Measurements from ENCODE around the genes ALK, MEMO1 and NLRC4.

GRCh38 chr2:29315137-29315321, 199.8 kb downstream of the CLIP4 start:
- RRBS: no CpG with 5 or more reads among the region's 4 CpGs

GRCh38 chr2:29475311-29475815, 360.1 kb downstream of the CLIP4 start:
- RRBS: no CpG with 5 or more reads among the region's 13 CpGs

DNA sequence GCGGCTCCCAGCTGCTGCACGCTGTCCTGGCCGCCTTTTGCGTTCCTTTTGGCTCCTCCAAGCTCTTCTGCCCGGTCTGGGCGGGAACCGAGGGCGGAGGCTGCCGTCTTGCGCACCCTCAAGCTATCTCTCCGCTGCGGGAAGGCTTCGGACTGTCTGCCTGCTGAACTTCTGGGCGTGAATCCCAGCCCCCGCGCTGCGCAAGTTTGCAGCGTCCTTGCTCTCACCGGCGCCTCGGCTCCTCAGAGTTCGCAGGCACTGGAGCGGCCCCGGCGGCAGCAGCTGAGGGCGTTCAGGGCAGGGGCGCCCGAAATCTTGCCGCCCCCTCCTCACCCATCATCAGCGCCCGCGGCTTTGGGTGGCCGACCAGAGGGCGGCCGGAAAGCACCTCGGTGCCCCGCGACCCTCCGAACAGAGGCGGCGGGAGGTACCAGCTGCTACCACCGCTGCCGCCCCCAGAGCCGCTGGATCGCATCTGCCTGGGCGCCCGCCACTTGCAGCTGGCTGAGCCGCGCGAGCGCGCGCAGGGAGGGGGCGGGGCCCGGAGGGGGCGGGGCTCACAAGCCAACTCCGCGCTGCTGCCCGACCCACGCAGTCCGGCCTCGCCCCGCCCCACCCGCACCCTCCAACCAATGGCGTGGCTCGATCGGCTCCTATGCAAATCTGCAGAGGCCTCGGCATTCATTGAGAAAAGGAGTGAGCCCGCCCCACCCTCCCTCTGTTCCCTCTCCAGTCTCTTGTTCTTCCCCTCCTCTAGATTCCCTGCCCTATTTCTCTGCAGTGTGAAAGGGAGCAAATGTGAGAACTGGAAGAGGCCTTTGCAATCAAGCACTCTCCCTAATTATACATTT, at the start of gene ALK:
Gene ALK, minus strand, starts transcription at position 477 of the 851 bp plus-strand sequence.
- RRBS: 1% methylated on average over 13 of the region's 69 CpGs

DNA sequence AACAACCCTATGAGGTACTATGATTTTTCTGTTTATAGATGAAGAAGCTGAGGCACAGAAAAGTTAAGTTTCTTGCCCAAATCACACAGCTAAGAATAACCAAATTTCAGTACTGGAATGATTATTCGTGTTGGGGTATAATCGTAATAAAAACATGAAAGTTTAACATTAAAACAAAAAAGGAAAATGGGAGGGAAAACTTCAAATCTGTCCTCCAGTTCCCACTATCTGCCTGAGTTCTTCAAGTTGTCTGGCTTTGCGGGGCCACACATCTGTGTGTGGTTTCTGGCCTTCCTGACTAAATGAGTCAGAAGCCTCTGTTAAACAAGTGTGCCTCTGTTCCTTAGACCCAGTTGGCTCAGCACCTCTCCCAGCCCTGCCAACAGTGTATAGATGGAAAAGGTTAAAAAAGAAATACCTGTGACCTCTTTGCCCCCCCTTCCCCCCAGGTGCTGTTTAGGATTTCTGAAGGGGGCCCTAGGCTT, 30.3 kb downstream of the XDH start:
- RRBS: no CpG with 5 or more reads among the region's 3 CpGs

- RRBS: no CpG with 5 or more reads among the region's 2 CpGs
Measured at GRCh38 chr2:31812053-31812689, 198.6 kb downstream of the MEMO1 start.

DNA sequence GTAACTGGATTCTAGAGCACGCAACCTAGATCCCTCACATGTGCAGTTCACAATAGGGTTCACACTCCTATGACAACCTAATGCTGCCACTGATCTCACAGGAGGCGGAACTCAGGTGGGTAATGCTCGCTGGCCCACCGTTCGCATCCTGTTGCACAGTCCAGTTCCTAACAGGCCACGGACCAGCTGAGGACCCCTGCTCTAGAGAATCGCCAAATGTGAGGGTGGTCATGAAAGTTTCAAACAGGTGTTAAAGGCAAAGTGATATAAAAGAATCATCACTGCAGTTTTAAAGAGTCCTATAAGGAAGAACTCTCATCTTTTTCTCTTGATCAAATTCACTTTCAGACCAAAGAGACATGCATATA, 106.3 kb downstream of the MEMO1 start:
- RRBS: no CpG with 5 or more reads among the region's 7 CpGs

DNA sequence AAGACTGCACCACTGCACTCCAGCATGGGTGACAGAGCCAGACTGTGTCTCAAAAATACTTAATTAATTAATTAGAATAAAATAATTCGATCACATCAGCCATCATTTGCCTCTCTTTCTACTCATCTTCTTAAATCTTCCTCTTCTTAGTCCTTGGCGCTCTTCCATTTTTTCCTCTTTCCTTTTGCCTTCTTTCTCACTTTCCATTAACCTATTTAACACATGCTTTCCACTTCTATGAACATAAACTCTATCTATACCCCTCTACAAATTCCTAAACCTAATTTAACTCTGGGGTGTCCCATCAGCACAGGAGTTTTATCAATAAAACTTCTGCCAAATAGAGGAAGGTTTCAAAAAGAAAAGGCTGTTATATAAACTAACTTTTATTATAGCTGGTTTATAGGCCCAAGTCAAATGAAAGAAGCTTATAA, 80.6 kb downstream of the MEMO1 start:
- RRBS: no CpG with 5 or more reads among the region's 2 CpGs

- RRBS: 2% methylated on average over 7 of the region's 58 CpGs
Measured at GRCh38 chr2:32010696-32011934, at the start of gene MEMO1. TSS of gene MEMO1 (minus strand) at chr2:32011008.

DNA sequence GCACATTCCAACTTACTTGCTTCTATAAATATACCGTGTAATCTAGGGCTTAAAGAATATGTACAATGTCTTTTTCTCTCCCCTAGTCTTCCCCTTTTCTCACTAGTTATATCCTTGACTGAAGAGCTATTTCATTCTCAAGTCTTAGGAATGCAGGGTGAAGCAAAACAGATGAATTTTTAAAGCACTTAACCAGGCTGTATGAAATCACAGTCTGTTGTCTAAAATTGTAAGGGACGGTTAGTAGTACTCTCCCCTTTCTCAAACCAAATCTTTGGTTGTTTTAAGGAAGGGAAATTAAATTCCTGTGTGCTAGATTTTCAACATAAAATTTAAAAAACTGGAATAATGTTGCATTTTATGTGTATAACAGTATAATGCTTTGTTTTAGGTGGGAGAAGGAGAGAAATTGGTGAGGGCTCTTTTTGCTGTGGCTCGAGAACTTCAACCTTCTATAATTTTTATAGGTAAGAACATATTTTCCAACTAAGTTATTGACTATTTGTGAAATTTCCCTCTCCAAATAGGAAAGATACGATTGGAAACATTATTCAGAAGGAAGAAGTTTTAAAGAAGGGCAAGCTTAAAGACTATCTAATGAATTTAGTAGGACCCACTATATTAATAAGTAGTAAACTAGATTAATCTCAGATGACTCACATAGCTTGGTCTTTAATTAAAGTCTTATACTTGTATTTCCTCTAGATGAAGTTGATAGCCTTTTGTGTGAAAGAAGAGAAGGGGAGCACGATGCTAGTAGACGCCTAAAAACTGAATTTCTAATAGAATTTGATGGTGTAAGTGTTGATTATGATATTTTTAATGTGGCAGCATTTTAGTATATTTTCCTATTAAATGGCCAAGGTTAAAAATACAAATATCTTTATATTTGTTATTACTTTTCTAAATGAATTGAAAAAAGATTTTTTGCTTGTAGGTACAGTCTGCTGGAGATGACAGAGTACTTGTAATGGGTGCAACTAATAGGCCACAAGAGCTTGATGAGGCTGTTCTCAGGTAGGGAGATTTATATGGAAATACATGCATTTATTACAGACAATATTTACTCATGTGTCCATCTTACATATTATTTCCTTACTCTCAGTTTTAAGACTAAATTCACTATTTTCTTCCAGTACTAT, 29.1 kb upstream of the SLC30A6 start:
- RRBS: no CpG with 5 or more reads among the region's 6 CpGs

DNA sequence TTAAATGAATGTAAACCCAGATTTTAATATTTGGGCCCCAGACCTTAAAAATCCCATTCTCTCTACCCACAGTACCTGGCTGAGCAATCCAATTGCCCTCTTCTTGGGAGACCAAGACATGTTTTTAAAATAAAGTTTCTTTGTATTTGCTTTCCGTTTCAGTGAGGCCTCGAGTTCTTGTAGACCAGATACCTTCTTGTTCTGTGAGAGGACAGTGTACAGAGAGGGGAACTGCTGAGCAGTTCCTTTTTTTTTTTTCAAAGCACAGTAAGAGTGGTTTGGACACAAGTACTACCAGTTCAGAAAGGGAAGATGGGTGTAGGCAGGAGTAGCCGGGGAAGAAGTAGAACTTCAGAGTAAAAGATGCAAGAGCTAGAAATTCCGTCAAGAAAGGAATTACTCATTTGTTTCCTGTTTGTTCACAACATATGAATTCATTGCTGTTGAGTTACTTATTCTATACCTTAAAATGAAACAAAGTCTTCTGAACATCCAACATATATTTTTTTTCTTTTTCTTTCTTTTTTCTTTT, at the start of gene NLRC4:
Gene NLRC4, minus strand, starts transcription at position 224 of the 532 bp plus-strand sequence.
- RRBS: no CpG with 5 or more reads among the region's 4 CpGs

DNA sequence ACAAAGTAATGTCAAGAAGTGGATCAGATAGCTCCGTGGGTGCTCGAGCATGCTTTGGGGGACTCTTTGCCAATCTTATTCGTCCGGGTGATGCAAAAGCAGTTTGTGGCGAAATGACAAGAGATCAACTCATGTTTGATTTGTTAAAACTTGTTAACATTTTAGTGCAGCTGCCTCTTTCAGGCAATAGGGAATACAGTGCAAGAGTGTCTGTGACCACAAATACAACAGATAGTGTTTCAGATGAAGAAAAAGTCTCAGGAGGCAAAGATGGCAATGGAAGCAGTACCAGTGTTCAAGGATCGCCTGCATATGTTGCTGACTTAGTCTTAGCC, 128.2 kb upstream of the TTC27 start:
- RRBS: no CpG with 5 or more reads among the region's 6 CpGs

DNA sequence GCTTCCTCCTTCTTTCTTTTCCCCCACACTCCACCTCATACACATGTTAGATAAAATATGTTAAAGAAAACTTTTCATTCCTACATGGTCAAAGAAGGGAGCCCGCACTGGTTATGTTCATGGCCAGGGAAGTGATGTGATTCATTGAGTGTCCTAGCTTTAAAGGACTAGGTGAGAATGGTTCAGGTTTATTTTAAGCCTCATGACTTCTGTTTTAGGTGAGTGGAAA, 56.5 kb downstream of the RASGRP3 start:
- RRBS: no CpG with 5 or more reads among the region's 1 CpG

DNA sequence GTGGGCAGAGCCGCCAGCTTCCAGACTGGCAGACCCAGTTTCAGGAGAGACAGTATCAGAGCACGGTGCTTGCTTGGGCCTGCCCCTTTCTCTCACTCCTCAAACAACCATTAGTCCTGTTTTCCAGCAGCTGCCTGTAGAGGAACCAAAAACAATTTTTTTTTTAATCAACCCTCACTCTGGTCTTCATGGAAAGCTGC, 25.1 kb upstream of the CRIM1 start:
- RRBS: no CpG with 5 or more reads among the region's 2 CpGs

DNA sequence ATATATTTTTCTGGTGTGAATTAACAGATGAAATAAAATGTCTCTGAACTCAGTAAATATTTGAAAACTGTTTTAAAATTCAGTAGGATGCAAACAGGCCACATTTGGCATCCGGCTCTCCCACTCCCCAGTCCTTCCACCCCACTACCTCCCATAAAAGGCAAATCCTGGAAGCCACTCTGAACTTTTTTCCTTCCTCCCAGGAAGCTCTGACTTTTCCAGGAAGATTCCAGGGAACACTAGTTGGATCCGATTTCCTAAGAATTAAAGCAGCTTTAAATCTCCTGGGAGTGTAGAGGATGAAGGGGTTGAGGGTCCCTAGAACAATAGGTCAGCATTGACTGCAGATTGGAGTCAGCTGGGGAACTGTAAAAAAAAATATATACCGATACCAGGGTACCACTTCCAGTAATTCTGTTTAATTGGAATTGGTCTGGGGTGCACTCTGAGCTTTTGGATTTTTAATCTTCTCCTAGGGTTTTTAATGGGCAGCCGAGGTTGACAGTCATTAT, 76.9 kb downstream of the CRIM1 start:
- RRBS: no CpG with 5 or more reads among the region's 4 CpGs

- RRBS: no CpG with 5 or more reads among the region's 1 CpG
Measured at GRCh38 chr2:36534091-36535060, 63.6 kb downstream of the FEZ2 start.

DNA sequence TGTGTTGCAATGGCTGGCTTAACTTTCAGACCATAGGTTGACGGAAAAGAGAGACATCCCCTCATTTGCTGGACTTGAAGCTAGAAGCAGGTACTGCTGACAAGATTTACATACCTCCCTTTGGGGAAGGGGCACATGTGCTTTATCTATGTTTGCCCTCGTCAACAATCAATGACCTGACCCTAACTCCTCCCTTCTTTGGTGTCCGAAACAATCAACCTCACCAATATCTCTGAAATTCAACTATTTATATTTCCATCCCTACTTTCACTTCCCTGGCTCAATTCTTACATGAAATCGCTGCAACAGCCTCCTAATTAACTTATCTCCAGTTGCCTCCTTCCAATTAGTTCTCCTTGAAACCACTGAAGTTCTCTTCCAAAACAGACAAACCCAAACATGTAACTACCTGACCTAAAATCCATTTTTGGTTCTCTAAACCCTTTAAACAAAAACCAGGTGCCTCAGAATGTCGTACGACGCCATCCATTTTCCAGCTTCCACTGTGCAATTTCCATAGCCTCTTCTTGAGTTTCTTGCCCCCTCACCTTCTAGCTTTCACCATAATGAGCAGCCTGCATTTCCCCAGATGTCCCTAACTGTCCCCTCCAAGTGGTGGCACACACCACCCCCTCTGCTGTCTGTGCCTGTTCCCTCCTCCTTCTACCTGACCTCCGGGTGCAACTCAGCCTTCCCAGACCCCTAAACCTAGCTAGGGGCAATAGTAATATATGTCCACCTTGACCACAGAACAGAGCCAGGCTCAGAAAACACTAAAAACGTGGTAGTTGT, 32.9 kb downstream of the FEZ2 start:
- RRBS: no CpG with 5 or more reads among the region's 9 CpGs

GRCh38 chr2:36798827-36799218, 102.3 kb downstream of the VIT start:
- RRBS: no CpG with 5 or more reads among the region's 1 CpG

DNA sequence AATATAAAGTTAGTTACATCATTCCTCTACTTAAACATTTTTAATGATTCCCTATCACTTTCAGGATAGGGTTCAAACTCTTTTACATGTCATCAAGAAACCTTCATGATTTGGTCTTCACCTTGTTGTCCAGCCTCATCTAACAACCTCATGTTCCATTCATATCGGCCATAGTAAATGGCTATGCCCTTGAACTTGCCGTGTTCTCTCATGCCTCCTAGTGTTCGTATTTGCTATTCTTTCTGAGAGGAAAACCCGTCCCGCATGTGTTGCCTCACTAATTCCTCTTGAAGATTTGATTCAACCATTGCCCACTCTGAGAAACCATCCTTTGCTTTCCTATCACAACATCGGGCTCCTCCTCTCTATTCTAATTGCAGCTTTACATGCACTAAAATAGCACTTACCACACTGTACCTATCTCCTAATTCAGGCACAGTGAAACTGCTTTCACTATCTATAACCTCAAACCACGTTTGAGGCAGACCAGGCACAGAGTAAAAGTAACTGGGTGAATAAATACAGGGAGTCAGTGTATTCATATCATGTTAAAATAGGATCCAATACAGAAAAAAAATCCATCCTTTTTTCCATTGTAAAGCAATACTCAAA, 38.8 kb upstream of the STRN start:
- RRBS: no CpG with 5 or more reads among the region's 7 CpGs

- RRBS: no CpG with 5 or more reads among the region's 15 CpGs
Measured at GRCh38 chr2:37133825-37134667, 22.7 kb downstream of the EIF2AK2 start.